MCF 10A (cell line): ENCODE measurements around the gene TAS1R1.

DNA sequence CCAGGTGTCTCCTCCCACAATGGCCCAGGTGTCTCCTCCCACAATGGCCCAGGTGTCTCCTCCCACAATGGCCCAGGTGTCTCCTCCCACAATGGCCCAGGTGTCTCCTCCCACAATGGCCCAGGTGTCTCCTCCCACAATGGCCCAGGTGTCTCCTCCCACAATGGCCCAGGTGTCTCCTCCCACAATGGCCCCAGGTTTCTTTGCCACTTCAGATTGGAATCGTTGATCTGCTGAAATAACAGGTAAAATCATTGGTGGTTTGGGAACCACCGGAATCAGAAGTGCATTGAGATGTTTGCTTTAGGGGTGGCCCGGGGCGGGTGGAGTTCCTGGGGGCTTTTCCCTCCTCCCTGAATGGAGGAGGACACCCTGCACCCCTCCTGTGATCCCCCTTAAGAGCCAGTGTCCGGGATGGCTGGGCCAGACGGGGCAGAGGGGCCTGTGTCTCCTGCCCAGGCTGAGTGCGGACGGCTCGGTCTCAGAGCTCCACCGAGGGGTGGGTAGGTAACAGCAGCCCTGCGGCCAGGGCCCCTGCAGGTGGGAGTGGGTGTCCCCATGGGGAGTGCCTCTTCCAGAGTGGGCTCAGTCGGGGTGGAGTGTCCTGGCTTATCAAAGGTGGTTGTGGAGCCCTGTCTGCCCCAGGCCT is 23.0 kb downstream of the TP73 start:
- PRO-cap, result no peak
- RRBS, result 86% methylated on average over 3 of the region's 12 CpGs

DNA sequence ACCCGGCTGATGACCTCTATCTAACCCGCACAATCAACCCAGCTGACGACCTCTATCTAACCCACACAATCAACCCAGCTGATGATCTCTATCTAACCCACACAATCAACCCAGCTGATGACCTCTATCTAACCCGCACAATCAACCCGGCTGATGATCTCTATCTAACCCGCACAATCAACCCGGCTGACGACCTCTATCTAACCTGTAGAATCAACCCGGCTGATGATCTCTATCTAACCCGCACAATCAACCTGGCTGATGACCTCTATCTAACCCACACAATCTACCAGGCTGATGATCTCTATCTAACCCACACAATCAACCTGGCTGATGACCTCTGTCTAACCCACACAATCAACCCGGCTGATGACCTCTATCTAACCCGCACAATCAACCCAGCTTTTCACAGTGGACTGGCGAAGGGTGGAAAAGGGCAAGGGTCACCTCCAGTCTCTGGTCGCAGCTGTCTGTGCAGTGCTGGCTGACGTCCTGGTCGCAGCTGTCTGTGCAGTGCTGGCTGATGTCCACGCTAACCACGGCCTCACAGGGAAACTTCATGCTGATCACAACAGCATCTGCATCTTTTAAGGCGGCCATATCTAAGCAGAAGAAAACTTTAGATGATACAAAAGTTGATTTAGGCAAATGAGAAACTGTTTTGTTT is 12.3 kb upstream of the CCDC27 start:
- PRO-cap, result no peak
- RRBS, result no CpG with 5 or more reads among the region's 19 CpGs

GRCh38 chr1:3809941-3810646 is 13.8 kb upstream of the LRRC47 start:
- PRO-cap, result no peak
- RRBS, result no CpG with 5 or more reads among the region's 11 CpGs

- PRO-cap, result no peak
- RRBS, result no CpG with 5 or more reads among the region's 14 CpGs
These were observed 75.7 kb upstream of the C1orf174 start for GRCh38 chr1:3975752-3976207.

DNA sequence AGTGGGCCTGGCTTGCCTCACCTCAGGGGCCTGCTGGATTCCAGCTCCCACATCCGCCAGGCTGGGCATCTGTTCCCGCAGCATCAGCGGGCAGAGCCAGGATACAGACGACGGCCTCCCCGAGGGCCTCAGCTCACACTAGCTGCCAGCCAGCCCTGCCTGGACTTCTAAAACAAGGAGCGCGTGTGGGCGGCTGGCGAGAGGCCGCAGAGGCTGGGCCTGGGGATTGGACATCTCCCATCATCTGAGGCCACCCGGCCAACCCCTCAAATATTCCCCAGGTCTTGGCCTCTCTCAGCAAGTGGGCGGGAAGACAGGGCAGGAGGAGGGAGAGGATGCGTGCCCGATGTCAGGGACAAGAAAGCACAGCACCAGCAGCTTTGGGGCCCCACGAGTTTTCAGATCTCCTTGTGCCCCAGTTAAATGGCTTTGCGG is 208.8 kb upstream of the C1orf174 start:
- PRO-cap, result no peak
- RRBS, result no CpG with 5 or more reads among the region's 17 CpGs

DNA sequence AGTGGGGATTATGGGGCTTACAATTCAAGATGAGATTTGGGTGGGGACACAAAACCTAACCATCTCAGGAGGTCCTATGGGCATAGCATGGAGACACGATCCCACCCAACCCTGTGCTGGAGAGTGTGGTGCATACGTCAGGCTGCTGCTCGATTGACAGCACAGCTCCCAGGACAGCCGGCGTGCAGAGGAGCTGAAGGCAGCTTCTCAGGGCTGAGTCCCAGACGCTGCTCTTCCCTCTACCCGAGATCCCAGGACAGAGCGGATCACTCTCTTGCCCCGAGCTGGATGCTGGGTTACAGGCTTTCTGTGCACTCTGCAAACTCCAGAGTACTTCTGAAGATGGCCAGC is 104.2 kb downstream of the AJAP1 start:
- PRO-cap, result no peak
- RRBS, result no CpG with 5 or more reads among the region's 9 CpGs

- PRO-cap, result no peak
- RRBS, result no CpG with 5 or more reads among the region's 14 CpGs
These were observed 323.1 kb downstream of the AJAP1 start for GRCh38 chr1:4977309-4978186.

DNA sequence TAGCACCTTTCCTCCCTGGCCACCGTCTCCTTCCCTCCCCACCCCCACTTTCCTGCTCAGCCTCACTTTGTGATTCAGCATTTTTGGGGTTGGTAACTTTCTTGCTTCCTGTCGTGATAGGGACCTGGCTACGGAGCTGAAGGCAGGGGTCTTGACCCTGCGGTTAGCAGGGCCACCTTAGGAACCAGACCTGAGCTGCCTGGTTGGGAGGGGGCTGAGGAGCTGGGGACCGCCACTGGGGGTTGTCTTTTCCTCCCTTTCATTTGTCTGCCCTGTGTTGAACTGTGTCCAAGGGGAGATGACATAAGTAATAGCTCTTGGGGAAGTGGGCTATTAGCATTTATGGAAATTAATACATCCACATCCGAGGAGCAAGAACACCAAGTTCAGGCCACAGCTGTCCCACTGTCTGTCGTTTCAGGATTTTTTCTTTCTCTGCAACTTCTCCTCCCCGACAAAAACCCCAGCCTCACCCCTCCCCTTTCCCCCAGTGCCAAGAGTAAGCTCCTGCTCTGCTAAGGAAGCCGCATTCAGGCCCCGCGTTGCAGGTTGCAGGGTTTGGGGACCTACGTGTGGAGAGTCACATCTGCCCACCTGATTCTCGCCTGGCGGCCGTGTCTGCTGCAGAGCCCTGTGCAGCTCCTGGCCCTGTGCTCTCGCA is 1.6 kb upstream of the NPHP4 start:
- PRO-cap, result no peak
- RRBS, result no CpG with 5 or more reads among the region's 16 CpGs

DNA sequence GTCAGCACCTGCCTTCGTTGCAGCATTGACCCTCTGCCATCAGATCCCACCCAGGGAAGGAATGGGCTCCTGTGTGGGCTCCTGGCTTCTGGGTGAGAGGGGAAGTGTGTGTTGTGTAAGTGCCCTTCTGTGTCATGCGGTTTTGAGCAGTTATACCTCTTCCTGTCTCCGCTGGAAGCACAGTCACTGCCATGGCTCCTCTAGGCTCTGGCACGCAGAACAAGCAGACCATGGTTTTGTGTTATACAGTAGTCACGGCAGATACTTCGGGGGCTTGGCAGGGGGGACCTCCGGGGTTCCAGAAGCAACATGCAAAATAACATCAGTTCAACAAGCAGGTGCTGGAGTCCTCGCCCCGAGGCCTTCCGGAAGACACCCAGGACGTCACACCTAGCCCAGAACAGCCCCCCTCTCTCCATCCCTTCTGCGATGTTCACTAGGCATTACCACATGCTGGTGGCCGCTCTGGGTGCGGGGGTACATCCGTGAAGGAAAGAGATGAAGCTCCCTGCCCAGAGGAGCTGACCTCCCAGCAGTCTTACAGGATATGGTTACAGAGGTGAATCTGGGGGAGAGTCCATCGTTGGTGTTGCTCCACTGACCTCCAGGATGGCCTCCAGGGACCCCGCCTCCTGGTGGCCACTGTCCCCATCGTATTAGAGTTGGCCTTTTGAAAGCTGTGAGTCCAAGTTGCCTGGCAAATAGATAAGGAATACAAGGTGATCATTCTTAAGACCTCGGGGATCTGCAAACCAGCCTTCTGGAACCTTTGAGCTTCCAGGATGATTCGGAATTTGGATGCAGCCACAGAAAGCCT is 17.3 kb upstream of the KCNAB2 start:
- PRO-cap, result no peak
- RRBS, result 66% methylated on average over 4 of the region's 20 CpGs

GRCh38 chr1:6218682-6219581 is 13.0 kb downstream of the RNF207 start:
- PRO-cap, result no peak
- RRBS, result no CpG with 5 or more reads among the region's 19 CpGs

DNA sequence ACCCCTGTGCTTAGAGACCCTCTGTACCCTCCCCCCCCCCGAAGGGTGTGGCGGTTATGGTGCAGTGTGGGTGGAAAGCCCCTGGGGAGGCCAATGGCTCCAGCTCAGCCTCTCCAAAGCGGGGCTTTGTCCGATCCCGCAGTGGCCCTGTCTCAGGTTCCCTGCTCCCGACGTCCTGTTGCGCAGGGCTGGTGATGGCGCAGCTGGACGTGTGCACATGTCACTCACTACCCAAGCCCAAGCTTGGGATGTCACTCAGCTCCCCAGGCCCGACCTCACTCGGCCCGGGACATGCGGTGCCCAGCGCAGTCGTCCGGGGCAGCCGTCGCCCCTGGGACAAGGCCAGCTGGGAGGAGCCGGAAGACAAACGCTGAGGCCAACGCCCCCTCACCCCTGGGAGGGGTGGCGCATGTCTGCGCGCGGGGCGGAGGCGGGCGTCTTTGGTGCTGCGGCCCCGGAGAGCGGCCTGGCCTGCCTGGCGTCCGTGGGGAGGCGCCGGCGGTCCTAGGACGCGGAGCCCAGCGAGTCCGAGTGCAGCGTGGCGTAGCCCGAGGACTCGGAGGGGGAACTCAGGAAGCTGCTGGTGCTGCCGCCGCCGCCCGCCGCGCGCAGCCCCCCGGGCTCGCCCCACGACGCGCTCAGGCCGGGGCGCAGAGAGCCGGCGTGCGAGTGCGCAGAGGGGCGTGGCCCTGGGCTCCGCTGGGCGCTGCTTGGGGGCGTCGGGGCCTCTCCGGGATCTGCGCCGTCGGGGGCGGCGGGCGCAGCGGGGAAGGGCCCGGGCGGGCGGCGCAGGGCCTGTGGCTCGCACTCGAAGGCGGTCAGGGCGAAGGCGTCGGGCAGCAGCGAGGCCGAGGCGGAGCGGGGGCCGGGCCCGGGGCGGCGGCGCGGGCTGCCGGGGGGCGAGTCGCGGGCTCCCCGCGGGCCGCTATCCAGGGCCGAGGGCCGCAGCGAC is 5.1 kb downstream of the HES3 start:
- PRO-cap, result no peak
- RRBS, result 66% methylated on average over 40 of the region's 106 CpGs

- PRO-cap, result no peak
- RRBS, result 83% methylated on average over 2 of the region's 19 CpGs
These were observed 10.7 kb upstream of the GPR153 start for GRCh38 chr1:6271525-6272110.

DNA sequence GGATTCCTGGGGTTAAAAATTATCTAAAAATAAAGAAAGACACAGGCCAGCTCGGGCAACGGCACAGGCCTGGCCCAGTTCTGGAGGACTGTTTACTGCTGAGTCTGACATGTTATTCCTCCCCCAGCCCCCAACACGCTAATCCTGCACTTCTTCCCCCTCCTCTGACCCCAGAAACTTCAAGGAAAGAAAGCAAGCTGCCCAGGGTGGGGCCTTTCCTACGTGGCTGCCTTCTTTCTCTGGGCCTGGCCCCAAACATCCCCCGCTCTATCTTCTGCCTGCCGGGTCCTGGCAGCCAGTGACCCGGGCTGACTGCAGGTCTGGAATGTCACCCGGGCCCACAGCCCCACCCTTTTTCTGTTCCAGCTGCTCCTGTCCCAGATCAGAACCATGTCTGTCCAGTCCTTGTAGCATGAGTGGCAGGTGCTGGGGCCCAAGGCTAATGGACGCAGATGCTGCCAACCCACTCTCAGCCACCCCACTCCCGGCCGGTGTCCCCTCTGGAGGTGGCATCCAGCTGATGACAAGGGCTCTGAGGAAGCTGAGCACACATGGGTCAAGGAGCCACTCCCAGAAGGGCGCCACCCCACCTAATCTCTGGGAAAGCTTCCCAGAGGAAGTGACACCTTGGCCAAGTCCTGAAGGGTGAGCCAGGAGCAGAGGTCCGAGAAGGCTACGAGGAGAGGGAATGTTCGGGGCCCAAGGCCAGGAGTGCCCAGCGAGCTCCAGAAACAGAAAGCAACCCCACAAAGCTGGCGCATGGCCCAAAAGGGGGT is 39.7 kb downstream of the ACOT7 start:
- PRO-cap, result no peak
- RRBS, result no CpG with 5 or more reads among the region's 17 CpGs

DNA sequence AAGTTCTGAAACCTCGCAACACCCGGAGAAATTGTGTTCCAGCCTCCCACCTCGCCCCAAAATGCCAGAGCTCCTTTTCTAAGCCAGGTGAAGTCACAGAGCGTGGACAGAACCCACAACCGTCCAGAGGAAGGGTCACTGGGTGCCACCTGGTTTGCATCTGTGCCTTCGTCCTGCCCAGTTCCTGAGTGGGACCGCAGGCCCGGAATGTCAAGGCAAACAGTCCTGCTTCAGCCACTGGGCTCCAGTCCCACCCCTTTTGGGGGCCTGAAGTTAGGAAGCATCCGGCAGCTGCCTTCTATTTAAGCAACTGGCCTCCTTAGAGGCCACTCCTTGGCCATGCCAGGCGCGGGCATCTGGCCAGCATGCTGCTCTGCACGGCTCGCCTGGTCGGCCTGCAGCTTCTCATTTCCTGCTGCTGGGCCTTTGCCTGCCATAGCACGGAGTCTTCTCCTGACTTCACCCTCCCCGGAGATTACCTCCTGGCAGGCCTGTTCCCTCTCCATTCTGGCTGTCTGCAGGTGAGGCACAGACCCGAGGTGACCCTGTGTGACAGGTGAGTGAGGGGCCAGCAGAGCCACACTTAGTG is at the start of gene TAS1R1:
TSS of gene TAS1R1 (plus strand) at position 299 of the 589 bp plus-strand sequence.
- PRO-cap, result no peak
- RRBS, result 92% methylated on average over 2 of the region's 17 CpGs

GRCh38 chr1:6585713-6586240 is 6.0 kb downstream of the ZBTB48 start:
- PRO-cap, result no peak
- RRBS, result 98% methylated on average over 5 of the region's 8 CpGs

DNA sequence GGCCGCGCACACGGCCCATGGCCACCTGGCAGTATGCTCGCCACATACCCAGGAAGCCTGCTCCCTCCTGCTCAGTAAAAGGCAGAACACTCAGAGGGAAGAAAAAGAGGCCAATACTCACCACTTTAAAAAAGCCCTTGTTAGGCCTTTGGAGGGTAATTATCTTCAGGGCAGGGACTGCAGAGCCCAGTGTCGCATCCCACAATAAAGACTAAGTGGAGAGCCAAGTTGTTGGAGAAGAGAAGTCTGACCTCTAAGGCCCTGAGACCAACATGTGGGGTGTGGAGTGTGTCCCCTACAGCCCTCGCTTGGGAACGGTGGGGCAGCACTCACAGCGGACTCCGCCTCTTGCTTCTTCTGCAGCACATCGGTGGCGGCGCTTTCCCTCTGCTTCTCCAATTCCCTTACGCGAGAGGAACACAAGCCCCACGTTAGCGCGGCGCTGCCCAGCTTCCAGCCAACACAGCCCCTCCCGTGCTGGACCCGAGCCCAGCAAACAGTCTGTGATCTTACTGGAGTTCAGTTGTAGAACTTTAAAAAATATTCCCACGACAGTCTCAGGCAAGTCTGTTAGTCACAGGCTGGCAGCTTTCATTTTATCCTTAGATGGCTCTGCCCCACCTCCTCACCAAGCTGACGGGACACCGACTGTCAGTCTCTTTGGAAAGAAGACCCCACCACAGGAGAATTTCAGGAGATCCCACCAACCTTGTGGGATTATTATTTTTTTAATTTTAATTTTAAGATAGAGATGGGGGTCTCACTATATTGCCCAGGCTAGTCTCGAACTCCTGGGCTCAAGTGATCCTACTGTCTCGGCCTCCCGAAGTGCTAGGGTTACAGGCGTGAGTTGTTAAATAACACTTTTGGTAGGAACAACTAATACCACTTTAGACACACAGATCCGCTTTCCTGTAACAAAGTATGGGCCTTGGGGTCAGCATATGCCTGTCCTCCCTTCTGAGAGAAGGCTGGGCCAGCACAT is 13.6 kb downstream of the THAP3 start:
- PRO-cap, result no peak
- RRBS, result no CpG with 5 or more reads among the region's 28 CpGs

- PRO-cap, result no peak
- RRBS, result no CpG with 5 or more reads among the region's 1 CpG
These were observed 15.2 kb downstream of the DNAJC11 start for GRCh38 chr1:6686303-6686869.

DNA sequence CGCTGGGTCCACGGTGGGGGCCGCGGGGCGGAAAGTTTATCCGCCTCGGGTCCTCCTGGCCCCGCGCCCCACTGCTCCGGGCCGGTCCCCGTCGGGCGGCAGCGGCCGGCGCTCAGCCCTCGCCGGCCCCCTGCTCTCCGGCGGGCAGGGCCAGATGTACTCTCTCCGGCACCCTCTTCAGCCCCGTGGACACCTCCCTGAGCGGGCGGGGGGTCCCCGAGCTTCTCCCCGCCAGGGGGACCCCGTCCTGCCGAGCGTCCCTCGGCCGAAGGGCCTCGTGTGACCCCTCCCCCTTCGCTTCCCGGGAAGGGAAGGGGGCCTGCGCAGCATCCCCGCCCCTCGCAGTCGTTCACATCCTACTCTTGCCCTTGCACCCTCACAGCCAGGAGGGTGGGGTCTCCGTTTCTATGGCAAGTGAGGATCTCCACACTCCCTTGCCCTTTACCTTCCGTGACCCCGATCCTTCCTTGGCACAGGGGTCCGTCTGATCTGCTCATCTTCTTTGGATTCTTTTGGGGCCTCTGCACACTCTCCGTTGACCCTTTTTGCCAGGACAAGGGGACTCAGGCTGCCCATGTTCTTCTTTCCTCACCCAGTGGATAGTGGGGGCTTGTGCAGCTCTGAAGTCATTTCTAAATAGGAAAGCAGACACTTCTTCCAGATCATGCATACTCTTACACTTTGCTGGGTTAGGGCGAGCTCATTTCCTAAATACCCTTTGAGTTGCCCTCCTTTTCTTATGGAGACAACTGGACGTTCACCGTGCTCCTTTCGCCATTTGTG is 896 bp downstream of the CAMTA1 start:
- PRO-cap, result no peak
- RRBS, result under 1% methylated on average over 9 of the region's 48 CpGs

GRCh38 chr1:6807774-6808230 is 22.5 kb downstream of the CAMTA1 start:
- PRO-cap, result no peak
- RRBS, result no CpG with 5 or more reads among the region's 4 CpGs

DNA sequence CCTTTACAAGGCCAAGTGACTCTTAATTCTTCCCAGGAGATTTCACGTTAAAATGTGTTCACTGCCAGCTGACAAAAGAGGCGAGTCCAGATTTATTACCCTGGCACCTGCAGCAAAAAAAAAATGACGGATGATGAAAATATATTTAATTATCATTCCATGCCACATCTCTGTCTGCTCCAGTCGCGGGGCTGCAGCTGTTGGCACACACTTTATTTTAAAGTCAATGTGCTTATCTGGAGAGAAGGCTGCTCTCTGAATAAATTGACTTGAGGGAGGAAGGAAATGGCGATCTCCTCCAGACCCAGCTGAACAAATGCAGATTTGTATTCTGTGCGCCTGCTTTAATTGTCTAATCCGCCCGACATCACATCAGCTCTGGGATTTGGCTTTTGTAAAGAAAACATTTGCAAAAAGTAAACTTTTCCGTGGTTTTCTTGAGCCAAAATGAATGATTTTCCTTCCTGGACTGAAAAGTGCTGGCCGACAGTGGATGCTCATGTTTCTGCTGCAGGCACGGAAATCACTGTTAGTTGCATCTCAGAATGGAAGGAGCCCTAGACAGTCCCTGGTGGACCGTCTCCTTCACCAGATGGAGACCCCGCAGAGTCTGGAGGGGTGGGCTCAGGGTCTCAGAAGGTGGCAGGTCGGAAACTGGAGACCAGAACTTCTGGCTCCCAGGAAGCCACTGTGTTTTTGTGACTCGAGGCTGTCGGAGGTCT is 150.2 kb downstream of the CAMTA1 start:
- PRO-cap, result no peak
- RRBS, result no CpG with 5 or more reads among the region's 17 CpGs